GM23338 (cell line): ENCODE data around the genes BBC3 and TPRX1.

- PRO-cap = bidirectional peak, plus-strand start at chr19:46991448, minus-strand start at chr19:46991242
- RAMPAGE, long total RNA = no peak
Observed at GRCh38 chr19:46990956-46991866, 28.4 kb upstream of the NPAS1 start.

DNA sequence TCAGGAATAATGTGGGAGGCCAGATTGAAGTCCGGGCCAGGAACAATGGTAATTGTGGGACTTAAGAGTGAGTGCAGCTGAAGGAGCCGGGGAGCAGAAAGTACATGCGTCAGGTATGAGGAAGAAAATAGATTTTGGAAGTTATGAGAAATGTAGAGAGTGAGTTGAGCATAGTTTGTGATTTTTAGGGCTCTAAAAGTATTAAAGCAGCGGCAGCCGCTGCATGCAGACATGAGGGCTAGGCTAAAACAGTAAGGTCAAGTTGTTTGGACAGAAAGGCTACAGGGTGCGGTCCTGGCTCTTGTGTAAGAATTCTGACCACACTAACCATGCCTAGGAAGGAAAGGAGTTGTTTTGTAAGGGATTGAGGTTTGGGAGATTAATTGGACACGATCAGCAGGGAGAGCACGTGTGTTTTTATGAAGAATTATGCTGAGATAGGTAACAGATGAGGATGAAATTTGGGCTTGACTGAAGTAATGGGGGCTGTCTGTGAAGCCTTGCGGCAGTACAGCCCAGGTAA, 3.3 kb upstream of the TMEM160 start:
- PRO-cap = no peak
- RAMPAGE, long total RNA = no peak

GRCh38 chr19:47097691-47098455, 15.7 kb downstream of the ZC3H4 start:
- PRO-cap = no peak
- RAMPAGE, long total RNA = no peak

- PRO-cap = bidirectional peak, plus-strand start at chr19:47112508, minus-strand start at chr19:47112258; bidirectional peak, plus-strand start at chr19:47112712, minus-strand start at chr19:47112782
- RAMPAGE, long total RNA = start-site peak on the minus strand at chr19:47112160-47112262, 175 and 93 reads in 2 replicates
Observed at GRCh38 chr19:47112074-47113030, 1.2 kb downstream of the ZC3H4 start.

- PRO-cap = bidirectional peak, plus-strand start at chr19:47228645, minus-strand start at chr19:47228532
- RAMPAGE, long total RNA = no peak
Observed at GRCh38 chr19:47228214-47228796, 2.7 kb downstream of the BBC3 start.

GRCh38 chr19:47230944-47232056, at the start of gene BBC3:
Gene BBC3, minus strand, starts transcription at chr19:47231199.
- PRO-cap = bidirectional peak, plus-strand start at chr19:47231406, minus-strand start at chr19:47231182
- RAMPAGE, long total RNA = no peak

GRCh38 chr19:47348742-47349150, 369 bp upstream of the DHX34 start:
- PRO-cap = bidirectional peak, plus-strand start at chr19:47349355, minus-strand start at chr19:47349090
- RAMPAGE, long total RNA = no peak

DNA sequence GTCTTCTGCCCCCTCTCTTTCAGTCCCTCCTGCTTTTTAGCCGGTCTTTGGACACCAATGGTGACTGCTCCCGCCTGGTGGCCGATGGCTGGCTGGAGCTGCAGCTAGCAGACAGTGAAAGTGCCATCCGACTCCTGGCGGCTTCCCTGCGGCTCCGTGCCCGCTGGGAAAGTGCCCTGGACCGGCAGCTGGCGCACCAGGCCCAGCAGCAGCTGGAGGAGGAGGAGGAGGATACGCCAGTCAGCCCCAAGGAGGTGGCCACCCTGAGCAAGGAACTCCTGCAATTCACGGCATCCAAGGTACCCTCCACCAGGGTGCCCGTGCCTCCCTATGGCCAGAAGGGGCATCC, 30.5 kb downstream of the DHX34 start:
- PRO-cap = no peak
- RAMPAGE, long total RNA = no peak

DNA sequence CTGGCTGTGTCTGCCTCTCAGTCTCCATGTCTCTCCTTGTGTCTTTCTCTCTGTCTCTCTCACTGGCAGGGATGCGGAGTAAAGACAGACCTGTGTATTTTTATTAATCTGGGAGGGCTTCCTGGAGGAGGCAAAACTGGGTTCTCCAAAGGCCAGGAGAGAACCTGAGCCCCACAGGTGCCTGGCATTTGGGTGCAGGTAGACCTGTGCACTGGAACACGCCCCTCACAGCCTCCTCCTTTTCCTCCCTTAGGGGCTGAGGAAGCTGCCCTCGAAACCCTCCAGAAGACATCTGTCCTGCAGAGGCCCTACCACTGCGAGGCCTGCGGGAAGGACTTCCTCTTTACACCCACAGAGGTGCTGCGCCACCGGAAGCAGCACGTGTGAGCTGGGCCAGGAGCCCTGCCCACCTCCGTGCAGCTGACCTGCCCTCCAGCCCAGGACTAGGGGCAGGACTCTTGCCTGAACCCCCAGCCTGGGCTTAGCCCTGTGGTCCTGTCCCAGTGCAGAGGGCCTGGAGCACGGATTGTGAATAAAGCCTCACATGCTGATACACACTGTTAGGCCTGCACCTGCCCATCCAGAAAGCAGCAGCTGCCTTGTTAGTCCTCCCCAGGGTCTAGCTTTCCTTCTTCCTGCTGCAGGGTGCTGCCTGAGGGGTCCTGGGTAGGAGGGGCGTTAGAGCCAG, 32.8 kb downstream of the DHX34 start:
- PRO-cap = no peak
- RAMPAGE, long total RNA = no peak

- PRO-cap = no peak
- RAMPAGE, long total RNA = no peak
Observed at GRCh38 chr19:47382422-47382695, 33.2 kb downstream of the DHX34 start.

GRCh38 chr19:47390498-47391125, 28.7 kb downstream of the MEIS3 start:
- PRO-cap = bidirectional peak, plus-strand start at chr19:47390844, minus-strand start at chr19:47390663
- RAMPAGE, long total RNA = no peak

DNA sequence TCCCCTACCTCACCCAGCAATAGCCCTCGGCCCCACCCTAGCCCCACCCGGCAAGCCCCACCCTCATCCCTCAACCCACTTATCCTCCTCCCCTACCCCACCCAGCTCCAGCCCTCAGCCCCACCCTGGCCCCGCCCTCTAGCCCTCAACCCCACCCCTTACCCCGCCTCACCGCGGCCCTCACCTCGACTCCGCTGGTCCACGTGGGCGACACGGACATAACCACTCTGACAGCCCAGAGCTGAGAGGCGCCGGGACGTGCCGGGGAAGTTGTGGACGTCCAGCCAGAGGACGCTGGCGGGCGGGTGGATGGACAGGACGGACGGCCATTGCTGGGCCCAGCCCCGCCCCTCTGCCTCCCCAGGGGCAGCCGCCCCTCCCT, 3.9 kb downstream of the KPTN start:
- PRO-cap = bidirectional peak, plus-strand start at position 219 of the sequence, minus-strand start outside the sequence
- RAMPAGE, long total RNA = no peak

DNA sequence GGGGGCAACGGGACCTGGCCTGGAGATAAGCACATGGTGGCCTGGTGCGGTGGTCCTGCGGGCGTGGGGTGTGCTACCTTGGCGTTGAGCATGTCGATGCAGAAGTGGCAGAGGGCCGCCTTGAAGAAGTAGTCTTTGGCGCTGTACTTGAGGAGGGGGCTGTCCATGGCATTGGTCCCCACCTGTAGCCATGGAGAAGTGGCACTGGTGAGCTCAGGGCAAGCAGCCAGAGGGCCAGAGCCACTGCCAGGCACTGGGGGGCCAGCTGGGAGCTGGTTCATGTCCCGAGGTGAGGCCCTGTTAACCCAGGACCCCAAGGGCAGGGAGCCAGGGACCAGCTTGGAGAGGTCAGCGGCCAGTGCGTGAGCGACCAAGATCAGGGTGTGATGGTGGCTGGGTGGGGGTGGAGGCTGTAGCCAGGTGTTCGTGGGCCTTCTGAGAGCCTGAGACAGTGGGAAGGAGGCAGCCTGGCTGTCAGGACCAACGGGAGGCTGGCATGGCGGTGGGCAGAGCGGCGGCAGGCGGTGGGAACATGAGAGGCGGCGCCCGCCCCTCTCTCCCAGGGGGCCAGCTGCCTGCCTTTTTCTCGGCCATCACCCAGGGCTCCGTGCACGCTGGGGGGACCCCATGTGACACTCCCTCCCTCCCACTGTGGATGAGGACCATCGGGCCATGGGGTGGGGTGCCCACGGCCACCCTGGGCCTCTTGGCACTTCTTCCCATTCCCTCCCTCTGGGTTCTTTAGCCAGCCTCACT, 8.1 kb upstream of the KPTN start:
- PRO-cap = no peak
- RAMPAGE, long total RNA = no peak

DNA sequence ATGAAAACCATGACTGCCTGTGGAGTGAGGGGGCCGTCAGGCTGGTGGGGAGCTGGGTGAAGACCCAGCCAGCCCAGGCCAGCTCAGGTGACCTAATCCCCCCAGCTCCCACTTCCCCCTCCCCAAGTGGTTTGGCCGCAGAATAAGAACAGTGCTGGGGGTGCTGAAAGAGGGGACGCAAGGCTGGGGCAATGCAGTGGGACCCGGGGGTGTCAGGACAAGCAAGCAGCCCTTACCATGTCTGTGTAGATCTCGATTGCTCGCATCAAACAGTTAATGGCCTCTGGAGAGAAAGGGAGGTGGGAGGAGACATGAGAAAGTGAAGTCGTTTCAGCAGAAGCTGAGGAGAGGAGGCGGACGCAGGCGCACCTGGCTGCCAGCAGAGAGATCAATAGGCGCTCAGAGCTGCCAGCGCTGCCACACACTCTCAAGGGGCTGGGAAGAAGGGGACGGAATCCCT, 11.3 kb upstream of the KPTN start:
- PRO-cap = no peak
- RAMPAGE, long total RNA = no peak

DNA sequence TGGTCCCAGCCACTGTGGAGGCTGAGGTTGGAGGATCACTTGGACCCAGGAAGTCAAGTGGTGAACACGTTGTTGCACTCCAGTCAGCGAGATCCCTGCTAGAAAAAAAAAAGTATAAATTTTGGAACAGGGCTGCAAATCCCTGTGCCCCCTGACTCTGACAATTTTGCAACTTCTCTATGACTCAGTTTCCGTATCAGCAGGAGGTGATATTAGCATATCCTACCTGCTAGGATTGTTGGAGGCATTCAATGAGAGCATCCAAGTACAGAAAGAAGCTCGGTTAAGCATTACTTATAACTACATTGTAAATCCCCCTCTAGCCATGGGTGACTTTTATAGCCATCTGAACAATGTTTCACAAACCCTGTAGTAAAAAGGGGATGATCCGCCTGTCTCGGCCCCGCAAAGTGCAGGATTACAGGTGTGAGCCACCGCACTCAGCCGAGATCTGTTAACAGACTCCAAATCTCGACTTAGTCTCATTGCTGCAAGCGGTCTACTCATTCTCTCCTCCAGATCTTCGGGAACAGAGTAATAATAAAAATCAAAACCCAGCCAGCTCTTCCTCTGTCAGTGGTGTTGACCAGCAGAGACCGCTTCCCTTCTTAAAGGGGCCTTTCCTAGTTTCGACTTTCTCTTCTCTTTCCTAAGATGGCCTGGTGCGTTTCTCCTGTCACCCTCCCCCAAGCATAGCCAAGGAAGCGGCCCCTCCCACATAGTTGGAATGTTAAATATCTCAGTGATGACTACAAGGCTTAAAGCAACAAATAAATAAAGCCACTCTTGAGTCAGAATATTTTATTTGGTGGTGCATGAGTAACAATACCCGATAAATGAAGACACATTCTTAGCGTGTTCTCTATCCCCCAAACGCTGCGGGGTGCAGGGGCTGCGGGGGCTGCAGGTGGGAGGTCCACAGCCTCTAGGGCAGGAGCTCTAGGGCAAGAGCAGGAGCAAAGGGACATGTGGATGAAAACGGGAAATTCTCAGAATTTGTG, 10.2 kb upstream of the BICRA start:
- PRO-cap = bidirectional peak, plus-strand start at position 238 of the sequence, minus-strand start at position 271 of the sequence; bidirectional peak, plus-strand start at position 921 of the sequence, minus-strand start at position 610 of the sequence
- RAMPAGE, long total RNA = no peak

- PRO-cap = bidirectional peak, plus-strand start at chr19:47600630, minus-strand start at chr19:47600326
- RAMPAGE, long total RNA = no peak
Observed at GRCh38 chr19:47600510-47601172, 8.3 kb upstream of the BICRA start.

DNA sequence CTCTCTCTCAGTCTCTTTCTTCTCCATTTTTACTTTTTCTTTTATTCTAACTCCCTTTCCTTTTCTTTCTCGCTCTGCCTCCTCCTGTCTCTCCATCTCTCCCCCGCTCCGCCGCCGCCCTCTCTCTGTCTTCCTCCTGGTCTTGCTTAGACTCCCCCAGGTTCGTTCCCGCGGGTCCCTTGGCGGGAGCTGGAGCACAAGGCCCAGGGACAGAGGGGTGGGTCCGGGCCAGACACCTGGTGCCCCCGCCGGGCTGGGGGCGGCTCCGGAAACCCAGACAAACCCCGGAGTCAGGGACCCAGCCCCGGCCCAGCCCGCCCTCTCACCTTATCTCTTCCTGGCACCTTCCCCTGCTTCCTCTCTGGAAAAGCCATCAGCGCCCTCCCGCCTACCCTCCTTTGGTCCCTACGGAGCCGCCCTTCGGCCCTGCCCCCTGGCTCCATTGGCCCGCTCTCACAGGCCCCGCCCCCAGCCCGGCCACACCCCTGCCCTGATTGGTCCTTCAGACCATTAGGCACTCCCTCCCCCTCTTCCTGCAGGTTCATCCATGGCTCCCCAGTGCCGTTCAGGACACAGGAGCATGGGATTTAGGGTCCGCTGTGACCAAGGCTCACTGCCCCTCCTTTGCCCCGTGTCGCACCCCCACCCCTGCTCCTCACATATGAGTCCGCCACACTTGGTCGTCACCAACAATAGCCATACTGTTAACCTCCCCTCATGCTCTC, 15.3 kb upstream of the NOP53 start:
- PRO-cap = bidirectional peak, plus-strand start at position 209 of the sequence, minus-strand start at position 154 of the sequence; bidirectional peak, plus-strand start at position 558 of the sequence, minus-strand start at position 363 of the sequence
- RAMPAGE, long total RNA = no peak

GRCh38 chr19:47773966-47774412, 4.5 kb upstream of the SELENOW start:
- PRO-cap = no peak
- RAMPAGE, long total RNA = no peak

GRCh38 chr19:47804375-47804704, at the start of gene TPRX1:
Gene TPRX1, minus strand, starts transcription at chr19:47804551.
- PRO-cap = no peak
- RAMPAGE, long total RNA = no peak

DNA sequence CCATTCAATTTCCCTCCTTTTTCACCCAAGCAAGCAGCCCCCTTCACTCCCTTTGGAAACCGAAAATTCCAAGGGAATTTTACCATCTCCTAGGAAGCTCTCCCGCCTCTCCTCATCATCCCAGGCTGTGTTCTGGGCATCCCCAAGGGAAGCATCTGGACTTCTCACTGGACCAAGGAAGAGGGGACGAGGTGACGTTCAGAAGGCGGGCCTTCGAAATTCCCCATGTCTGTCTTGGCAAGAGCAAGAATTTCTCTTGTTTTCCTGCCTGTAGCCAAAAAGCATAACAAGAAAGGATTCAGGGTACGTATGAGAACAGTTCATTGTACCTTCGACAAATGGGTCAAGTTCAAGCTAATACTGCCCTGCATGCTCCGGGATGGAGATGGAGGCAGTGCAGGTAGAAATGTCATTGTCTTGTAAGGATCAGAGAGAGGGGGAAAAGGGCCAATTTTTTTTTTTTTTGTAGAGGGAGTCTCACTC, 6.2 kb downstream of the TPRX2 start:
- PRO-cap = no peak
- RAMPAGE, long total RNA = no peak